Right lobe of liver (tissue), 4 donors: ENCODE data around the genes ZIC2 and NALCN.

- PRO-cap, 4 experiments, result no peak in any of the 4 experiments
- RAMPAGE, long total RNA, 2 experiments, result no peak in any of the 2 experiments
Measured at GRCh38 chr13:99348756-99349623, 41.8 kb upstream of the GPR183 start.

GRCh38 chr13:99366964-99367510 is 59.8 kb upstream of the GPR183 start:
- PRO-cap, 4 experiments, result no peak in any of the 4 experiments
- RAMPAGE, long total RNA, 2 experiments, result no peak in any of the 2 experiments

DNA sequence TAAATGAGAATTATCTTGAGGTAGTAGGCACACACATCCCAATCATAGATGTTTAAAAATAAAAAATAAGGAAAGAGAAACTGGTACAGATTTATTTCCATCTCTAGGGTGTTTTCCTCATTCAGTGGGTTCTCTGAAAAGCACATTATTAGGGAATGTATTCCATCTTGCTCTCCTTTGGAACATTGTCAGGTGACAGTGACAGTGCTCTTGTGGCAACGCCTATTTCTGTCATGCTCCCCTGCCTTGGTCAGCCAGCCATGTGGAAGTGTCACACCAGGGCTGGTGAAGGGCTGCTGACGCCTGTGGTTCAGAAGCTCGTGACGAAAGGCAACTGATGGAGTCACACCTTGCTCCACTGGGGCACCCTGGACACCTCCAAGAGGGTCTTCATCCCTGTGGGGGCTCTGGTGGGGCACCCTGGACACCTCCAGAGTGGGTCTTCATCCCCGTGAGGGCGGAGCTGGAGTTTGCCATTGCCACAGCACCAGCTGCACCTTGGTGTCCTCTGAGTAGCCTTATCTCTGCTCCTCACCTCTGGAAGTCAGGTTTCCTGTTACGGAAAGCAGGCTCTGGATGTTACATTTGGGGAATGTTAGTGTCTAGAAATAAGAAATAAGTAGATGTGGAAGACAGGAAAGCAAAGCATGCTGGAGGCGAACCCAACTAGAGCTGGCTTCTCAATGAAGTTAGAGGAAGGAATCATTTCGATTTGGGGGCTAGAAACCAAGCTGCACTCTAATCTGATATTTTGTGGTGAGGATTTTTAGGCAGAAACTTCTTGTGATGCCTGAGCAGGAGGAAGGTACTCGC is 69.0 kb upstream of the GPR183 start:
- PRO-cap, 4 experiments, result no peak in any of the 4 experiments
- RAMPAGE, long total RNA, 2 experiments, result no peak in any of the 2 experiments

GRCh38 chr13:99460698-99461233 is 40.5 kb upstream of the TM9SF2 start:
- PRO-cap, 4 experiments, result no peak in any of the 4 experiments
- RAMPAGE, long total RNA, 2 experiments, result no peak in any of the 2 experiments

DNA sequence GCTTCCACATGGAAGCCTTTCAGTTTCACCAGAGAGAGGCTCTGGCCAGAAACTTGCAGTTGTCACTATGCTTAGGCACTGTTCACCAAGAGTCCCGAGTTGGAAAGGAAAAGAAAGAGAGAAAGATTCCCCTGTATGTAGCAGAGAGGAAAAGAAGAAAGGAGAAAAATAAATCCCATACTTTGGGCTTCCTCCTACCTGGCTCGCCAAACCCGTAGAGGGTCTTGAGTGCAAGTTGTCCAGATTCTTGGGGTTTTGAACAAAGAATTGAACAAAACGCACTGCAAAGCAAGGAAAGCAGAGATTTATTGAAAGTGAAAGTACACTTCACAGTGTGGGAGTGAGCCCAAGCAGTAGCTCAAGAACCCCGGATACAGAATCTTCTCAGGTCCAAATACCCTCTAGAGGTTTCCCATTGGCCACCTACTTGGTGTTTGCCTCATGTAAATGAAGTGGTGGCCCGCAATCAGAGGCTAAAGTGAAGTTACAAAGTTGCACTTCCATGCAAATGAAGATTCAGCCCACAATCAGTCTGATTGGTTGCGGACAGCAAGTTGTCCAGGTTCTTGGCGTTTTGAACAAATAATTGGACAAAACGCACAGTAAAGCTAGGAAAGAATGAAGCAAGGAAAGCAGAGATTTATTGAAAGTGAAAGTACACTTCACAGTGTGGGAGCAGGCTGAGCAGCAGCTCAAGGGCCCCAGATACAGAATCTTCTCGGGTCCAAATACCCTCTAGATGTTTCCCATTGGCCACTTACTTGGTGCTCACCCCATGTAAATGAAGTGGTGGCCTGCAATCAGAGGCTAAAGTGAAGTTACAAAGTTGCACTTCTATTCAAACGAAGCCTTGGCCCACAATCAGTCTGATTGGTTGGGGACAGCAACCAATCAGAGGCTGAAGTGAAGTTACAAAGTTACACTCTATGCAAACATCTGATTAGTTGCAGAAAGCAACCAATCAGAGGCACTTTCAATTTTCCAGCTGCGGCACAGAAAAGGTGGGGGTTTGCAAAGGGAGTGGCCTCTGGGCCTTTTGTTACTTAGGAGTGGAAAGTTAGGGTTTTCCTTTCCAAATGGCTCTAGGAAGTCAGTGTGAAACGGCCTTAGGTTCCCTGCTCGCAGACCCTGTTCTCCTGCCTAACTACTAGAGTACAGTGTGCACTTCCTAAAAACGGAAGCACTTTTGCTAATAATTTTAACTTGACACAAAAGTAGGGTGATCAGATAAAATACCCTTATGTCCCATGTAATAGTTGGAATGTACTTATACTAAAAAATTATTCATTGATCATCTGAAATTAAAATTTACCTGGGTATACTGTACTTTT is 4.9 kb upstream of the TM9SF2 start:
- PRO-cap, 4 experiments, result peak in 4 of 4 experiments; most common plus-strand start position 1,075 of the sequence (in 4); most common minus-strand start position 366 of the sequence (in 4)
- RAMPAGE, long total RNA, 2 experiments, result start-site peak on the minus strand in 2 of 2 experiments, centred at positions 837 to 846 of the sequence, 12 to 22 reads per replicate

DNA sequence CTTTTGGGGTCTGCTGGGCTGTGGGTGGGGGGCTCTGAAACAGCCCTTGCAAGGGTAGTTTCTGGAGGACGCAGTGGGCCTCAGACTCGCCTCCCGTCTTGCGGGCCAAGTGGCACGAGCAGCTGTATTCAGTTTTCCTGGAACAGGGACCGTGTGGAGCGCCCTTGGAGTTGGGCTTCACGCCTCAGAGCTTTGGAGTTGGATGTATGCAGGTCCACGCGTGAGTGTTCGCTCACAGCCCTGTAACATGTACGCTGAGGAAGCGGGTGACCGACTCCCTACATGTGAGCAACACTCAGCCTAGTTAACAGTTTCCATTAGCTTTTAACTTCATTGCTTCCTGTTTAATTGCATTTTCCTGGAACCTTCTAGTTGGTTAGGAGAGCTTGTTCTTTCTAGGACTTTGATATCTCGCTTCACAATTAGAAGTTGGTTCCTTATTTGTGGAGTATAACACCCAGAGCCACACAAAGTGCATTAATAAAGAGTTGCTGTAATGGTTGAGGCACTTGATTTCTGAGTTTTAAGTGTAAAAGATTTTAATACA is 710 bp downstream of the TM9SF2 start:
- PRO-cap, 4 experiments, result peak in 4 of 4 experiments; most common plus-strand start position 419 of the sequence (in 1); most common minus-strand start position 297 of the sequence (in 4)
- RAMPAGE, long total RNA, 2 experiments, result no peak in any of the 2 experiments

- PRO-cap, 4 experiments, result no peak in any of the 4 experiments
- RAMPAGE, long total RNA, 2 experiments, result no peak in any of the 2 experiments
Measured at GRCh38 chr13:99981683-99982068, at the start of gene ZIC2. ZIC2 (plus strand) TSS chr13:99981784.

- PRO-cap, 4 experiments, result peak in 4 of 4 experiments; most common plus-strand start chr13:100089902 (in 4); most common minus-strand start chr13:100089847 (in 1)
- RAMPAGE, long total RNA, 2 experiments, result no peak in any of the 2 experiments
Measured at GRCh38 chr13:100089740-100090058, 806 bp downstream of the PCCA start.

DNA sequence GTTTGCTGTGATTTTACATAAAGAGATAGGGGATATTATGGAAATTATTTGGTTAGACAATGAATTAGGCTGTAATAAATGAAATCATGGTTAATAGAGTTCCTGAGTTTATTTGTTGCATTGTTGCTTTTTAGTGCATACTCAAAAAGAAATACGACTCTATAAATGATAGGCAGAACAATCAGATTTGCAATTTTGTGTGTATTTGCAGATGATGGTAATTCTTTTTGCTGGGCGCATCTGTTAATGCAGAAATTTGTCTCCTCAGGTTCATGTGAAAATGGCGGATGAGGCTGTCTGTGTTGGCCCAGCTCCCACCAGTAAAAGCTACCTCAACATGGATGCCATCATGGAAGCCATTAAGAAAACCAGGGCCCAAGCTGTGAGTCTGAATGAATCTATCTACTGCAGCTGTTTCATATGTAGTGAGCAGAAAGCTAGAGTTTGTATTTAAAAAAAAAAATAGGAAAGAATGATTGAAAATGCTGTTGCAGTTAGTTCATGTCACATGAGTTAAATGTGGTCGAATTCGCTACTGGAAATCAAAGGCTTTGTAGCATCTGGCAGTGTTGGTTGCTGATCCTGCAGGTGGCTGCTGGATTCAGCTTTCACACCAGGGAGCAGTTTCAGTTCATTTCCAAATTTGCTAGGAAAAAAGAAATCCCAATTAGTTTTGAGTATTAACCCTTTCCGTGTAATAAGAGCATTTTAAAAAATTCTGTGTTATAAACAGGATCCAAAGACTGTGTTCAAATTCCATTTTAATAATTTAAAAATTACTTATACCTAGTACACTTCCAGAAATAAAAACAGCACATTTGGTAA is 66.0 kb downstream of the PCCA start:
- PRO-cap, 4 experiments, result no peak in any of the 4 experiments
- RAMPAGE, long total RNA, 2 experiments, result no peak in any of the 2 experiments

DNA sequence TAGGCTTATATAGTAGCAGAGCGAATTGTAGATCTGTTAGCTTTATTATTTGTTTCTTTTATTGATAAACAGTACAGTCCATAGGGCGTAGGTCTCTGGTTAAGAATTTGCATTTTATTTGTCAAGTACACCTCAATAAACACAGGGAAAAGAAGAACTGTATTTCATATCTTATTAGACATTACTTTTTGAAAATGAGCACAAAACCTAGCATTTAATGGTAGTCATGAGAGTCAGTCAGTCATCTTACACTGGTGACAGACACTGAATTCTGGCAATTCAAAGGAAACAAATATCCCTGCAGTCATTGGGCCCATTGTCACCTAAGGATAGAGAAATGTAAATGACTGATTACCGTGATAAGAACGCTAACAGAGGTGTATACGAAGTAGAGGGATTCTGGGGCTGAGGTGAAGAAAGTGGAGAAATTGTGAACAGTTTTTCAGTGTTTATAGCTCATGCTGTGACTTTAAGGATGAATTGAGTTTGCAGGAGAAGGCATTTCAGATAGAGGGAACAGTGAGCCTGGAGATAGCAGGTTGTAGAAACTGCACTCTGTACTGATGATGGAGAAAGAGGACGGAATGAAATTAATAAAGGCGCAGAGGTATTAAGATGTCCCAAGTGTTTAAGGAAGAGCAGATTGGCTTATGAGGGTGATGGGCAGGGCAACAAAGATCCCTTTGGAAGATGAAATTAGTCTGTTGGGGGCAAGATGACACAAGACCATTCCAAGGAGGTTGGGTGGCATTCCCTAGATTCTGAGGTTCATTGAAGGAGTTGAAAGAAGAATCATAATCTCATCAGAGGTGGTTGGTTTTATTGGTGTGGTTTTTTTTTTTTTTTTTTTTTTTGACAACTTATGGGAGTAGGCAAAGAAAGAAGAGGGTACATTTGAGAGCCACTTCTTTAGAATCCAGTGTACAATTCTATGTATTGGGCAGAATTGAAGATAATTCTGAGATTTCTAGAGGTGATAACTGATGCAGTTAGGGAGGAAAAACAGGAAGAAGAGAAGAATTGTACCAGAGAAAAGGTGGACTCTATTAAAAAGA is 125.8 kb downstream of the GGACT start:
- PRO-cap, 4 experiments, result no peak in any of the 4 experiments
- RAMPAGE, long total RNA, 2 experiments, result no peak in any of the 2 experiments

DNA sequence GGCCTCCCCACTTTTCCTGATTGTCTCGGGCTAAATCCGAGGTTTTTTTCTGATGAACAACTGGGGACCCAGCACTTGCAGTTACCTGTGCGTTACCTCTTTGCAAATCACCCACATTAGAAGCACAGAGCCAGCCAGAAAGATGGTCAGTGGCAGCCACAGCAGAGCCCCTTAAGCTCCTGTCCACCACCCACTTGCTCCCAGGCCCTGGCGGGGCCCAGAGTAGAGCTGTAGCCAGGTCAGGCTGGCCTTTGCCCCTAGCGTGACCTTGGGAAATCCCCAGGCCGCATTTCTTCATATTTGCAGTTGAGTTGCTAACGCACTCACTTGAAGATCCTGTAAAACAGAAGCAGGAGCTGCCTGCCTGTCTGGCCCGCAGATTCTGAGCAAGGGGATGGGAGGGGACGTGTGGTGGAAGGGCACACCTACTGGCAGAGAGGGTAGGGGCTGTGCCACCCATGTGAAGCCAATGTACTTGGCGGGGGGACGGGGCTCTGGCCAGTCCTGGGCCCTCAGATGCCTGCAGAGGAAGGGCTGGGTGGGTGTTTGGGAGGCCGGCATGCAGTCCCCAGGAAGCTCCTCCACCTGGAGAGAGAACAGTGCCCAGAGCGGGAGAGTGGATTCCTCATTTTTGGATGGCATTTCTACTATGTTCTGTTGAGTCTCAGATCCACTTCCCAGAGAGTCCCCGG is 63.2 kb downstream of the GGACT start:
- PRO-cap, 4 experiments, result peak in 3 of 4 experiments; most common plus-strand start position 297 of the sequence (in 1); most common minus-strand start position 196 of the sequence (in 3)
- RAMPAGE, long total RNA, 2 experiments, result no peak in any of the 2 experiments

GRCh38 chr13:100547732-100548210 is 40.8 kb downstream of the GGACT start:
- PRO-cap, 4 experiments, result peak in 2 of 4 experiments; most common plus-strand start chr13:100547990 (in 1); most common minus-strand start chr13:100547907 (in 1)
- RAMPAGE, long total RNA, 2 experiments, result no peak in any of the 2 experiments

DNA sequence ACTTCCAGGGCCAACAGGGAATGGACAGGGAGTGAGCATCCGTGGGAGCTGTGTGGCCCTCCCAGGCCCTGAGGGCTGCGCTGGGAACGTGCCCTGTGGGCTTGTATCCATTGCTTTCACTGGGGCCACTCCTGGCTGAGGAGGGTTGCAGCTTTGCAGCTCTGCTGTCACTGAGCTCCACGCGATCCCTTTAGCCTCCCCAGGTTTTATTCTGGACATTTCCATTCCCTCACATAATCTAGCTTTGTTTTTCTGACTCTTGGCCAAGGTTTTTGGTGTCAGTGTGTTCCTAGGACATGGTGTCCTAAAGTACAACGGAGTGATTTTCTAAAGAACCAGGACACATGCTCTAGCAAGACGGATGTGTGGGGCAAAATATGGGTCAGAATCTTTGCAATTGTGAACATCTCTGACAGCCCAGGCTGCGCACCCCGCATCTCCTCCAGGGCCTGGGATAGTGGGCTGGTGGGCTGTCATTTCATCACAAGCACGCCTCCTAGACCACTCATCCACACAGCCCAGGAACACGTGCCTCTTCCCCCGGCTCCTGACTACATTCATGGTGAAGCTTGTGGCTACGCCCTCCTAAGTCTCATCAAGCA is 28.0 kb downstream of the GGACT start:
- PRO-cap, 4 experiments, result peak in 1 of 4 experiments; most common plus-strand start position 322 of the sequence (in 1); most common minus-strand start position 192 of the sequence (in 1)
- RAMPAGE, long total RNA, 2 experiments, result no peak in any of the 2 experiments

- PRO-cap, 4 experiments, result no peak in any of the 4 experiments
- RAMPAGE, long total RNA, 2 experiments, result no peak in any of the 2 experiments
Measured at GRCh38 chr13:100610172-100610860, 21.7 kb upstream of the GGACT start.

DNA sequence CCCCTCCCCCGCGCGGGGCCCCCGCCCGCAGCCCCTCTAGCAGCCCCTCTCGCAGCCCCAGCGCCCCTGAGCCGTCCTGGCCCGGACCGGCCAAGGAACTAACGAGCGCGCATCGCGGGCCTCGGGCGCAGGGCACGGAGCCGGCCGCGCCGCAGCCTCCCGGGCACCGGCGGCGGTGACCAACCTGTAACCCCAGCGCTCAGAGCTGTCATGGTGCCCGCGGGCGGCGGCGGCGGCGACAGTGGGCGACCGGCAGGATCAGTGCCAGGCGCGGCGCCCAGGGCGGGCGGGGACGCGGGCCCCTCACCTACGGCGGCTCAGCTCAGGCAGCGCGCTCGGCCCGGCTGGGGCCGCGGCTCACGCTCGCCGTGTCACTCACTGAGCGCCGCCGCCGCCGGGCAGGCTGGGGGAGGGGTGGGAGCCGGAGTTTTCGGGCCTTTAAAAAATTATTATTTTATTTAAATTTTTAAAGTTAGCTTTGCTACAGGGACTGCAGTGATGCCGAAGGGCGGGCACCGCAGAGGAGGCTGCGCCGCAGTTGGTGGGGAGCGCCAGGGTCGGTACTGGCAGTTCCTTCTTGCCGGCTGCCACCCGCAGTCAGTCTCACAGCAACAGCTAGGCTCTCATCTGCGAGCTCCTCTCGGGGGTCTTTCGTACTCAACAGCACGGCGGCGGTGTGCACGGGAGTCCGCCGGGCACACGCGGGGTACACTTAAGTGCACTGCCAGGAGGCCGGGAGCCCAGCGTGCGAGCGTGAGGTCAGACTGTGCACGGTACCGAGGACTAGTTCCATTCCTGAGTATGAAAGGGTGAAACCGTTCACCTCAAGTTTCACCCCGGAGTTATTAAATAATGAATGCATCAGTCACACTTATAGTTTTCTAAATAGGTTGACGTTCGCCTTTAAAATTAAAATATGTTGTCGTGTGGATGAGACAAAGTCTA is at the start of gene NALCN:
TSS of gene NALCN (minus strand) at position 380 of the 945 bp plus-strand sequence.
- PRO-cap, 4 experiments, result peak in 1 of 4 experiments; most common plus-strand start position 546 of the sequence (in 1); most common minus-strand start position 354 of the sequence (in 1)
- RAMPAGE, long total RNA, 2 experiments, result start-site peak on the minus strand in 1 of 2 experiments, centred at position 328 of the sequence, 12 reads per replicate

GRCh38 chr13:101425735-101426121 is 9.4 kb upstream of the NALCN start:
- PRO-cap, 4 experiments, result no peak in any of the 4 experiments
- RAMPAGE, long total RNA, 2 experiments, result no peak in any of the 2 experiments

GRCh38 chr13:101755465-101755975 is 161.2 kb downstream of the FGF14 start:
- PRO-cap, 4 experiments, result peak in 4 of 4 experiments; most common minus-strand start chr13:101755660 (in 4)
- RAMPAGE, long total RNA, 2 experiments, result no peak in any of the 2 experiments

GRCh38 chr13:102112197-102112526 is 195.4 kb upstream of the FGF14 start:
- PRO-cap, 4 experiments, result no peak in any of the 4 experiments
- RAMPAGE, long total RNA, 2 experiments, result no peak in any of the 2 experiments

DNA sequence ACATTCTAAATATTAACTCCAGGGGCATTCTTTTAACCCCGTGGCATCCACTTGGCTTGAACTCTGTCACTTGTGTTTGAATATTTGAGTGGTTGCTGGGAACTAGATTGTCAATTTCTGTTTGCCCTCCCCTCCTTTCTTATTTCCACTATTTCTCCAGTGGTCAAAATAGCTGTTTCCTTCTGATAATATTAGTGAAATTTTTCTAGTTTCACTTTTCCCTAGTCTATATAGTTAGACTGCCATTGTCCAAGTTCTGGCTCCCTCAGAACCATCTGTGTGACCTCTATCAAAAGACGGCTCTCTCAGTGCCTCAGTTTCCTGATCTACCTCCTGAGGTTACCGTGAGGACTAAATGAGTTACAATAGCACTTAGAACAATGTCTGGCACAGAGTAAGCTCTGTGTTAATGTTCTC is 302.2 kb upstream of the TPP2 start:
- PRO-cap, 4 experiments, result peak in 1 of 4 experiments; most common plus-strand start position 81 of the sequence (in 1)
- RAMPAGE, long total RNA, 2 experiments, result no peak in any of the 2 experiments

DNA sequence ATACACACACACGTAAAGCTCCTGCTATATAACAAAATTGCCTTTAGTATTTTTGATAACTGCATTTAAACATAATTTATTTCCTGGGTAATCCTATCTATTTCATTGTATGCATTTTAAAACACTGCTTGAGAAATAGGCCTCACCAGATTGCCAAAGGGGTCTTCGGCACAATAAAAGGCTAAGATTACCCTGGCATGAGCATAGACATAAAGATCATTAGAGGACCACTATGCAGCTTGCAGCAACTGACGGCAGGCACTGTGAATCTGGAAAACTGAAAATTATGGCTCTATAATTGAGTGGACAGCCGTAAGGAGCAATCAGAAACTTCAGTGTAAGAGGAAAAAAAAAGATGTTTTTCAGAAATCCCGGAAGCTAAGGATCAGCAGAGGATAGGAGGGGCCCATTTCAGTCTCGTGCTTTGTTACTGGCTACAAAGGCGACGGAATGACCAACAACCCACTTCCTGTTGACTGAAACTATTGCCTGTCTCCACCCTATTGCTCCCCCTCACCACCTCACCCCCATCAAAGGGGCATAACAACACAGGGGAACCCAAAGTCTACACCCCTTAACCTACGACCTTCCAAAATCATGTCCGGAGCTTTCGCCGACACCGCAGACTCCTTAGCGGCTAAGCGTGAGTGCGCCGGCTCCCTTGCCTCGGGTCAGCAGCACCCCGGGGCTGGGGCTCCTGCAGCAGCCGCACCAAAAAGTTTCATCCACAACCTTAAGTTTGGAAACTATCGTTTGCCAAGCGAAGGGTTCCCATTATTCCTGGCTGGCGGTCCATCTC is 725 bp upstream of the TPP2 start:
- PRO-cap, 4 experiments, result peak in 4 of 4 experiments; most common plus-strand start position 465 of the sequence (in 4); most common minus-strand start position 341 of the sequence (in 2)
- RAMPAGE, long total RNA, 2 experiments, result no peak in any of the 2 experiments